SK-MEL-5 (cell line): ENCODE results near the gene RXFP3.

DNA sequence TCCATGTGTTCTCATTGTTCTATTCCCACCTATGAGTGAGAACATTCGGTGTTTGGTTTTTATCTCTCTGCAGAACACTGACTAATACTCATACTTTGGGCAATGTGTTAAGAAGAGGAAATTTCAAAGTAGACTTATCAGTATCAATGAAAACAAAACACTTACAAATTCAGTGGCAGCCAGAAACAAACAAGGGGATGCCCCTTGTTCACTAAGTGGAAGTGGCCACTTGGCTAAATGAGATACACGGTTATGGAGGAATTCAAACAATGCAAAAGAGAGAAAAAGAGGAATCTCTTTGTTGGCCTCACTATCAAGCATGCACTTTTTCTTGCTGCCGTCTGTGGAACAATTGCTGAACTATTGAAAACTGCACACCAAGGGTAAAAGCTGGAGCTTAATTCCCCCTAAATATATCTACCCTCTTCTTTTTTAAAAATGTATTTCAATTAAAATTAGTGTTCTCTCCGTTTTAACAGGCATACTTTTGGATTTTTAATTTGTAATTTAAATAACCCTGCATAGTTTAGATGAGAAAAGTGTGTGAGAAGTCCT, 2044.9 kb upstream of the CDH6 start:
RAMPAGE:
- cytosol, long total RNA: no peak
- long total RNA: no peak
- nucleus, long total RNA: no peak

DNA sequence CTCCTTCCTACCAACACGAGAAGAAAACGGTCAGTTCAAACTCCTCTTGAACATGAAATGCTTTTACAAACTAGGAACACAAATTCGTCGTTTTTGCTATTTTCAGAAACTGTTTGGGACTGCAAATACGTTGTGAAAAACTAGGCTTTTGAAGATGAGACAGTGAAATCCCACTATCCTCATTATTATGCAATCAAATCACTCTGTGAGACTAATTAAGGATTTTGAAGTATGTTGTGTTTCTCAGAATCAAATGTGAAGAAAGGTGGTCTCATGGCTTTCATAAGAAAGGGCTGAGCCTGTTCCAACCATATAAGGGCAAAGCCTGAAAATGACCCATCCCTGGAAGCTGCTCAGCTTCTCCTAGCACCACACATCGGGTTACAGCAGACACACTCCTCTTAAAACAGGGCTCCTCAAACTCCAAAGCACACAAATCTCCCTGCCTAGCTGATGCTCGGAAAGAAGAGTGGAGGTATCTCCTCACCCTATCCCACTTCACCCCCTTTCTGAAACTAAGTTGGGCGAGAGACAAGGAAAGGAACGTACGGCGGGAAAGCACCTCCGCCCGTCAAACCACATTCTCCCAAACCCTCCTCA, 33.3 kb downstream of the CDH6 start:
RAMPAGE:
- cytosol, long total RNA: no peak
- long total RNA: no peak
- nucleus, long total RNA: no peak

DNA sequence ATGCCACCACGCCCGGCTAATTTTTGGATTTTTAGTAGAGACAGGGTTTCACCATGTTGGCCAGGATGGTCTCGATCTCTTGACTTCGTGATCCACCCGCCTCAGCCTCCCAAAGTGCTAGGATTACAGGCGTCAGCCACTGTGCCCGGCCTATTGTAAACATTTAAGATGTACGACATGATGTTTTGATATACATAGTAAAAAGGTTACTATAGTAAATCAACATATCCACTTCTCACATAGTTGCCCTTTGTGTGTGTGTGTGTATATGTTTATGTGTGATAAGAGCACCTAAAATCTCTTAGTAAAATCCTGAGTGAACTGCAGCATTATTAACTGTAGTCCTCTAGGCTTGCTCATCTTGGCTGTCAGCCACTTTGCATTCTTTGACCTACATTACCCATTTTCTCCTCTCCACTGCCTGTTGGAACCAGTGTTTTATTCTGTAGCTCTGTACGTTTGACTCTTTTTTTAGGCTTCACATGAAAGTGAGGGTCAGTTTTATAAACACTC, 24.3 kb downstream of the C5orf22 start:
RAMPAGE:
- cytosol, long total RNA: no peak
- long total RNA: no peak
- nucleus, long total RNA: no peak

RAMPAGE:
- cytosol, long total RNA: no peak
- long total RNA: no peak
- nucleus, long total RNA: no peak
Observed at GRCh38 chr5:31916307-31916719, 257.8 kb downstream of the GOLPH3 start.

DNA sequence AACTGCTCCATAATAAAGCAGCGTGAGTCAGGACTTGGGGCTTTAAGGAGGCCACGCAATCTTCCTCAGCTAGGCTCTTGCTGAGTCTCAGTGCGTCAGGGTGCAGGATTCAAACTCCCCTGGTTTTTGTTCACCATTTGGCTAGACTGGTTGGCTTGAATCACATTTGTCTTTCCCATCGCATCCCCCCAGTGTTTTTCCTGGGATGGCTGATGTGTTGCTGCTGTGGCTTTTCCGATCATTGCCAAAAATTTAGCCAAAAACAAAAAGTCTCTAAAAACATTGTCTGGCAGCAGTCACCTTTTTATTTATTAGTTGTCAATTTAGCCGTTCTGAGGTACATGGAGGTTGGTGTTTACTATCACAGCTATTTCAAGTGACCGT, 102.5 kb downstream of the GOLPH3 start:
RAMPAGE:
- cytosol, long total RNA: no peak
- long total RNA: no peak
- nucleus, long total RNA: no peak

DNA sequence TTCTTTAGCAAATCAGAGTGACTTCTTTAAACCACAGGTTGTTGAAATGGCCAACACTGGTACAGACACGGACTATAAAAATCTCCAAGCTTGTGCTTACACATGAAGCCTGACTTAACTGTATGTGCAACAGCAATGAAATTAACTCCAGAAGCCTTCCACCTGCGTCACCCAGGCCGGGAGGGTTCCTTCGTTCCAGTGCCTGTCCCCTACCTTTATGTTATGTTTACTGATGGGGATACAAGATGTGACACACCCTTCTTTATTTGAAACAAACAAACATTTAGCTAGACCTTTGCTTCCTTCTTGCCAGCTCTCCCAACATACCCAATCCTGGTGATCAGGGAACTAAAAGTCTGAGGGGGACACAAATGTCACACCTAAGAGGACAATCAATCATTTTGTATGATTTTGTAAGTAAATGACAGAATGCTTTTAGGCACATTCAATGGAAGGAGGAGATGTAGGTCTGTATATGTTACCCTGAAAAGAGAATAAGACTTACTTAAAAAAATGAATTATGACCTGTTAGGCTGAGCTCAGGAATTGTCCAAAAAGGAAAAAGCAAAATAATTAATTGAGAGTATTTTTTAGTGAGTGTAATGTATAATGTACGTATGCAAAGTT, 65.8 kb downstream of the GOLPH3 start:
RAMPAGE:
- cytosol, long total RNA: no peak
- long total RNA: no peak
- nucleus, long total RNA: no peak

DNA sequence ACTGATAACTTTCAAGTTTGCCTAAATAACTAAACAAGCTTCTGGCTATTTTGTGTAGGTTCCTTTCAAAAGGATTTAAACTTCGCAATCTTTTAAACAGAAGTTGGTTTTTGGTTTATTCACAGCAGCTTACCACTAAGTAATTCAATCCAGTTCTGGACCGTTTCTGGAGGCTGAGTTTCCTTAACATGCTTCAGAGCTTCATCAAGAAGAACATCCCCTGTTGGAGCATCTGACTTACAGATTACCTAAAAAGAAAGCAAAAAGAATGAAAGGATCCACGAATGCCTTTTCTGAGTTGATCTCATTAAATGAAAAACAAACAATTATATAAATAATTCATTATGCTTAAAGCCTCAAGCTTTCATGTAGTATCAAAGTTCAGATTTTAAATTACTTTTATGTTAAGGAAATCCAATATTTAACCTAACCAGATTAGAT, 38.7 kb downstream of the GOLPH3 start:
RAMPAGE:
- cytosol, long total RNA: no peak
- long total RNA: no peak
- nucleus, long total RNA: no peak

GRCh38 chr5:32165271-32166306, 8.5 kb downstream of the GOLPH3 start:
RAMPAGE:
- cytosol, long total RNA: no peak
- long total RNA: no peak
- nucleus, long total RNA: no peak

DNA sequence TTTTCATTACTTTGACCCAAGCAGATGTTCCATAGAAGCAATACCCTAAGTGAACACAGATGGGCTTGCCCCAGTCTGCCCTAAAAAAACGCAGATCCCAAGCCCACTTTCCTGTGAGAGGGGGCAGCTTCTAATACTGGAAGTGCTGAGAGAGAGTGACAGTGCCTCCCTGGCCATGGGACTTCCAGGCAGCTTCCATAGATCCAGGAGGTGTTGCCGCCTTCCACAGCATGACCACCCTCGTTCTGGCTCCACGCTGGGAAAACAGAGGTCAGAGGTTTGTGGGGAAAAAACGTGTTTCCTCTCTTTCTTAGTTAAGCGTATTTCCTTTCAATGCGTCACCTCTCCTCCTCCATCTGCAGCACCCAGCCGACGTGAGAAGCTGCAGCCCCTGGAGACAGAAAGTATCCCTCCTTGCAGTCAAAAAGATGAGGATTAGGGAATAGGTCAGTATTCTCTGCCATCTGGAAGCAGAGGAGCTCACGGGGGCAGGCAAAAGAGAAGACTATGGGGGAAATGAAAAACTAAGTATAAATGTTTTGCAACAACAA, 38.2 kb downstream of the MTMR12 start:
RAMPAGE:
- cytosol, long total RNA: no peak
- long total RNA: no peak
- nucleus, long total RNA: no peak

DNA sequence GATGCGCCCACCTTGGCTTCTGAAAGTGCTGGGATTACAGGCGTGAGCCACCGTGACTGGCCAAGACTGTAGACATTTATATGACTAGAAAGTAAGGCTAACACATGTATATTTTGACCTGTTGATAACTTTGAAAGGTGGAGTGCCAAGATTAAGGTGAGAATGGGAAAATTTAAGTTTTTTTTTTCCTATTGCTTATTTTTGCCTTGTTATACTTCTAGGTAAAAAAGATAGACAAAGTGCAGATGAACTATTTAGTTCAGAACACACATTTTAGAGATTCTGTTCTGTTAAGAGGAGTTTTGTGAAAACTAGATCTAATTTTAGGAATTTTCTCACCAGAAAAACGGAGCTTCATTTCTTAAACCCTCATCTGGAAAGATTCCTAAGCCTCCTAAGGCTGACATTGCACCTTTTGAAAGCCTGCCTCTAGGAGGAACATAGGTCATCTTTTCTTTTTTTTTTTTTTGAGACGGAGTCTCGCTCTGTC, 7.9 kb downstream of the SUB1 start:
RAMPAGE:
- cytosol, long total RNA: no peak
- long total RNA: no peak
- nucleus, long total RNA: no peak

DNA sequence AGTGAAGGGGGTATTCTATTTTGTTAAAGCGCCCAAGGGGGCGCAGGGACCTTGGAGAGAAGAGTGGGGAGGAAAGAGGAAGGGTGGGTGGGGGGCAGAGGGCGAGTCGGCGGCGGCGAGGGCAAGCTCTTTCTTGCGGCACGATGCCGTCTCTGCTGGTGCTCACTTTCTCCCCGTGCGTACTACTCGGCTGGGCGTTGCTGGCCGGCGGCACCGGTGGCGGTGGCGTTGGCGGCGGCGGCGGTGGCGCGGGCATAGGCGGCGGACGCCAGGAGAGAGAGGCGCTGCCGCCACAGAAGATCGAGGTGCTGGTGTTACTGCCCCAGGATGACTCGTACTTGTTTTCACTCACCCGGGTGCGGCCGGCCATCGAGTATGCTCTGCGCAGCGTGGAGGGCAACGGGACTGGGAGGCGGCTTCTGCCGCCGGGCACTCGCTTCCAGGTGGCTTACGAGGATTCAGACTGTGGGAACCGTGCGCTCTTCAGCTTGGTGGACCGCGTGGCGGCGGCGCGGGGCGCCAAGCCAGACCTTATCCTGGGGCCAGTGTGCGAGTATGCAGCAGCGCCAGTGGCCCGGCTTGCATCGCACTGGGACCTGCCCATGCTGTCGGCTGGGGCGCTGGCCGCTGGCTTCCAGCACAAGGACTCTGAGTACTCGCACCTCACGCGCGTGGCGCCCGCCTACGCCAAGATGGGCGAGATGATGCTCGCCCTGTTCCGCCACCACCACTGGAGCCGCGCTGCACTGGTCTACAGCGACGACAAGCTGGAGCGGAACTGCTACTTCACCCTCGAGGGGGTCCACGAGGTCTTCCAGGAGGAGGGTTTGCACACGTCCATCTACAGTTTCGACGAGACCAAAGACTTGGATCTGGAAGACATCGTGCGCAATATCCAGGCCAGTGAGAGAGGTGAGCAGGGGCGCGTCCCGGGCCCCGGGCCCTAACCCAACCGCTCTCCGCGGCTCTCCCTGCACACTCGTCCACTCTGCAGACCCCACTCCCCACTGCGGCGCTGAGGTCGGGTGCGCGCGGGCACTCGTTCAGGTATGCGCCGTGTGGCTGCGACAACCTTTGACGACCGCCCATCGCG, 859 bp downstream of the NPR3 start:
RAMPAGE:
- cytosol, long total RNA: no peak
- long total RNA: no peak
- nucleus, long total RNA: no peak

DNA sequence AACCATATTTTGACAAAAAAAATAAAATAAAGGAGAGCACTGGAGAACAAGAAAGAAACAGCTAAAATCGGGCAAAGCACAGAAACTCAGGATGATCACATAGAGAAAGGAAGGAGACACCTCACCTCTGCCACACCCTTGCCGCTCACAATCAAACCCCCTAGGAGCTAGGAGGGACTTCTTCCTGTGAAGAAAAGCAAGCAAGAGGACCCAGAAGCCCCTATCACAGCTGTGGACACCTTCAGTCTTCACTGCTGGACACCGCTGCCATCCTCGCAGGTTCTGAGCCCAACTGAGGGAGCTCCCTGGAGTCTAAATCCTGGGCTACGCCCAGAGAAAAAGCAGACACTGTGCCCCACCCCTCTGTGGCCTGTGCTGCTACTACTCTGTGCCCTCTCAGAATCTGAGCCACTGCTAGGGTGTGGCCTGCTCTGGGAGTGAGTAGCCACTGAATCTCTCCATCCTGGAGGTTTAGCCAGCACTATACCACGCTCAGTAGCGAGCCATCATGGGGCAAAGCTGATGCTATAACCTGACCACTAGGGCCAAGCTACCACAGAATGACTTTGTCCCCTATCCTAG, 338.1 kb downstream of the NPR3 start:
RAMPAGE:
- cytosol, long total RNA: no peak
- long total RNA: no peak
- nucleus, long total RNA: no peak

DNA sequence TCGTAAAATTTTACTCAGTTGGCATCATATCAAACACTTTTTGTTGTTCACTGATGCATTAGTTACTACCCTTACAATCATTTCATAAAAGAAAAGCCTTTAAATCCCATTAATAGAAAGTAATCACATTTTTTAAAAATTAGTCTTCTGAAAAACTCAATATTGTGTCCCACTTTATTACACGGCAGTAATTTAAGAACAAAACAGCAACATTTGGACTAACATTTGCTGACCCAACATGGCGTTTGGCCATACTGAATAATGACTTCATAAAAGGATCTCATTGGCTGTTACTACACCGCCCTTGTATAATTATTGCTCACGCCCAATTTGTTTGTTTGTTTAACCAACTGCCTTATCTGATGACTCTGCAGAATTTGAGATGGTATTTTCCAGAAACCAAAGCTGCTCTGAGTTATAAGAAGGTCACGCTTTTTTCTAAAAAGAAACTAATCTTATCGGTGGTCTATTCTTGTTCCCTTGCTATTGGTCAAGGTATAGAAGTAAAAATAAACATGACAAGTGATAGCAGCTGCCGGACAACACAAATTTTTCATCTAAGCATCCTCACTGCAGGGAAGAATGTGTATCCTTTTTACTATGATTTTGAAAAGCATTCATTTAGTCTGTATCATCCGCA, 200.2 kb upstream of the TARS1 start:
RAMPAGE:
- cytosol, long total RNA: no peak
- long total RNA: no peak
- nucleus, long total RNA: no peak

RAMPAGE:
- cytosol, long total RNA: no peak
- long total RNA: no peak
- nucleus, long total RNA: no peak
Observed at GRCh38 chr5:33287312-33287695, 153.5 kb upstream of the TARS1 start.

DNA sequence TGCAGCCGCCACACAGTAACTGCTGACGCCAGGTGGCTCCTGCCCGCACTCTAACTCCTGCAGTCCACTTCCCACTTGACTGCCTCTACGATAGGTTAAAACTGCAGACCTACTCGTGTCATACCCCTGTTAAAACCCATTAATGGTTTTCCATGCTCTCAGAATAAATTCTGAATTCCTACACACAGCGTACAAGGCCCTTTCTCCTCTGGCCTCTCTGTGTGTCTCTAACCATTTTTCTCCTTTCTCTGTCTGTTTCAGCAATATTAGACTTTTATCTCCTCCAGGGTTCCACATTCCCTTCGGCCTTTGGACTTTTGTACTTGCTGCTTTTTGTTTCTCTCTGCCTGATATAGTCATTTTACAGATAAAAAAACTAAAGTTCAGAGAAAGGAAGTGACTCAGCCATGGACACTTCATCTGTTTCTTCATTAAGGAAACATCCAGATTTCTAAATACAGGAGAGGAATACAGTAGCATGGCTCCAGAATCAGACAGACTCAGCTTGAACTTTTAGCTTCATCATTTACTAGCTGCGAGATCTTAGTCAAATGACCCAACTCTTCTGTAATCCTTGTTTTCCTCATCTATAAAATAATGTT, 84.8 kb downstream of the ADAMTS12 start:
RAMPAGE:
- cytosol, long total RNA: no peak
- long total RNA: no peak
- nucleus, long total RNA: no peak

GRCh38 chr5:33936028-33936401, at the start of gene RXFP3:
Gene RXFP3, plus strand, starts transcription at chr5:33936386.
RAMPAGE:
- cytosol, long total RNA: no peak
- long total RNA: no peak
- nucleus, long total RNA: no peak

GRCh38 chr5:34586059-34586509, 70.0 kb upstream of the RAI14 start:
RAMPAGE:
- cytosol, long total RNA: no peak
- long total RNA: no peak
- nucleus, long total RNA: no peak

DNA sequence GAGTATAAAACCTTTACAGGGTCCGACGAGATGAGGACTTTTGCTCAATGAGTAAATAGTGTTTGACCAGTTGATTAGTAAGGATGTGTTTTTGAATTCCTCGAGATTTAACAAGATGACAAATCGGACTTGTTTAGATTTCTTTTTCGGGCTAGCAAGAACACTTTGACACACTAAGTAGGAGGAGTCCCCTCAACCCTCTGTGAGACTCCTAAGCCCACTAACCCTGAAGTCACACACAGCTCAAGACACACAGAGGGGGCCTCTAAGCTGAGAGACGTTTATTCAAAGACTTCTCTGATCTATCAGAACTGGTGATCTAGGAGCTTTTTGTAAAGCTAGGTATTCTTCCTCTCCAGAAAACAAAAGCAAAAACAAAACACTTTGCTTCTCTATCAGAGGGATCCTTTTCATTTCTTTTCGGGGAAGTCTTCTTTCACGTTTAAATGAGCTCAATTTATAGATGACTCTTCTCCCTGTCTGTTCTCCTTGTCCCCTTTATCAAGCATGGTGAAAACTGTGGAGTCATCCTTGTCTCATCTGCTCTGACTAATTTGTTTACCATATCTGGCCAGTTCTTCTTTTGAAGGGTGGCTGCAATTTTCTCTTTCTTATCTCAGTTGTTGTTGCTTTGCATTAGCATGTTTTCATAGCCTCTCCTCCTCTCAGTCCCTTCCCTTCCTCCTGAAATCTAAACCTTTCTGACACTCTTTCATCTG, 68.7 kb upstream of the RAI14 start:
RAMPAGE:
- cytosol, long total RNA: no peak
- long total RNA: no peak
- nucleus, long total RNA: no peak

RAMPAGE:
- cytosol, long total RNA: no peak
- long total RNA: no peak
- nucleus, long total RNA: no peak
Observed at GRCh38 chr5:34648878-34649085, 7.3 kb upstream of the RAI14 start.

RAMPAGE:
- cytosol, long total RNA: no peak
- long total RNA: no peak
- nucleus, long total RNA: no peak
Observed at GRCh38 chr5:34674254-34674657, 18.1 kb downstream of the RAI14 start.